A172 (cell line): ENCODE data around the genes OR10S1, OR8G5, OR8D2, OR8B8 and ROBO3.

DNA sequence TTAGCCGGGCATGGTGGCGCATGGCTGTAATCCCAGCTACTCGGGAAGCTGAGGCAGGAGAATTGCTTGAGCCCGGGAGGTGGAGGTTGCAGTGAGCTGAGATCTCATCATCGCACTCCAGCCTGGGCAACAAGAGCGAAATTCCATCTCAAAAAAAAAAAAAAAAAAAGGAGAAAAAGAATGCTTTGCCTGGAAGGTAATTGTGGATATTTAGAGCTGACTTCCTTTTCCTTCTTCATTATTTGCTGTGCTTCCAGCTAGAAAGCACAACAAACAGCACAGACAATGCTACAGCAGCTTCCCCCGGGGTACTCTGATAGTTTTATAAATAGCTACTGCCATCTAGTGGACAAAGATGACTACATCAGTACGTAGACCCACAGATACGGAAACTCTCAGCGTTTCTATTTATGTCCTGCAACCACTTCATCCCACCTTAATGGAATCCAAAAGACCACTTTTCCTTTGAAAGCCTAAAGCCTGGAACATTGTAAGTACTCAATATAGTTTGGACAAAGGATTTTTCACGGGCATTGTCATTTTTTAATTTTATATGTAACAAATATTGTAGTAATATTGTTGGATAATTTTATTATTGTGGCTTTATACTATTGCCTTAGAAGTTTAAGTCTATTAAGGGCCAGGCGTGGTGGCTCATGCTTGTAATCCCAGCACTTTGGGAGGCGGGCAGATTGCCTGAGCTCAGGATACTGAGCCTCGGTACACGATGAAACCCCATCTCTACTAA lies 7.6 kb downstream of the HSPA8 start:
- RAMPAGE, long total RNA: no peak

GRCh38 chr11:123062258-123063312 lies 649 bp upstream of the HSPA8 start:
- RAMPAGE, long total RNA: no peak

- RAMPAGE, long total RNA: no peak
Observed at GRCh38 chr11:123069834-123070884, 8.2 kb upstream of the HSPA8 start.

- RAMPAGE, long total RNA: no peak
Observed at GRCh38 chr11:123073163-123073948, 11.4 kb upstream of the HSPA8 start.

- RAMPAGE, long total RNA: no peak
Observed at GRCh38 chr11:123083244-123084119, 21.5 kb upstream of the HSPA8 start.

GRCh38 chr11:123195638-123196658 lies 900 bp upstream of the CLMP start:
- RAMPAGE, long total RNA: no peak

GRCh38 chr11:123509316-123510254 lies 79.5 kb downstream of the GRAMD1B start:
- RAMPAGE, long total RNA: start-site peak on the plus strand at chr11:123509879-123509918, 5 and 15 reads in 2 replicates

GRCh38 chr11:123576865-123577902 lies 77.2 kb downstream of the SCN3B start:
- RAMPAGE, long total RNA: no peak

- RAMPAGE, long total RNA: no peak
Observed at GRCh38 chr11:123587977-123588531, 66.4 kb downstream of the SCN3B start.

GRCh38 chr11:123886519-123886959 lies 1.1 kb upstream of the TMEM225 start:
- RAMPAGE, long total RNA: no peak

GRCh38 chr11:123977533-123977960 lies at the start of gene OR10S1:
TSS of gene OR10S1 (minus strand) at chr11:123977781.
- RAMPAGE, long total RNA: no peak

DNA sequence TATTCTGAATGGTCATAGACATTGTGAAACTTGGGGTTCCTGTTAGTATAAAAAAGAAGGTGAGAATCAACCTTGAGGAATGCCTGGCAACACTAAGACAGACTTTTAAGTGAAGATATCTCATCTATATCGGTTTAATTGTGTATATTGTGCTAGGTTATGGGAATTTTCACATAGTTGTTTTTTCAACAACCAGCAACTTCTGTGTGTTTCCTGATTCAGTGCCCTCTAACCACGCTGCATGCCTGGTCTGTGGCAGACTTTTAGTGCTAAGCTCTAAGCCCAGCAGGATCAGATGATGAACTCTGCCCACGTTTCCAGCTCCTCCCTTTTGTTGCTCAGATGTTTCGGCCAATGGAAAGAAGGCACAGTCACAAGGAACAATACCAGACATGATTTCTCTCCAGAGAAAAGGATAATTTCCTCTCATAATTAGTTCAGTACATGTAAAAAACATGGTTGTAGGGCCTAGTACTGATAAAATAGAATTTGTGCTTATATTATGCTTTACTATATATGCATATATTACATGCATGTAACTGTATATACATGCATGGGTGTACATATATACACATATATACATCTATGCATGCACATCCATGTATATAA lies 1.3 kb upstream of the VWA5A start:
- RAMPAGE, long total RNA: no peak

DNA sequence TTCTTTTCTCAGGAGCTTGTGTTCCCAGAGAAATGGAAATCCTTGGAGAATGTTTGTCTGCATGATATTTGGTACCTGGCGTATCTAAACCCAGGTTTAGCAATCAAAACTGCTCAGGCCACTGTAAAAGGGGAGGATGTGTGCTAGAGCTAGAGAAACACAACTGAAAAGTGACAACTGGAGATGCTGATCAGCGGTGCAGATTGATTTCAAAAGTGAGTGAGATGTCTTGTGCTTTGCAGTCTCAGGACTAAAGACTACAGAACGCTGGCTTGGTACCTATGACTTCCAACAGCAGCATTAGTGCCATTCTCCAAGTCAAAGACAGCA lies at the start of gene OR8G5:
Gene OR8G5 (plus strand): TSS at position 116 of the 330 bp plus-strand sequence.
- RAMPAGE, long total RNA: no peak

DNA sequence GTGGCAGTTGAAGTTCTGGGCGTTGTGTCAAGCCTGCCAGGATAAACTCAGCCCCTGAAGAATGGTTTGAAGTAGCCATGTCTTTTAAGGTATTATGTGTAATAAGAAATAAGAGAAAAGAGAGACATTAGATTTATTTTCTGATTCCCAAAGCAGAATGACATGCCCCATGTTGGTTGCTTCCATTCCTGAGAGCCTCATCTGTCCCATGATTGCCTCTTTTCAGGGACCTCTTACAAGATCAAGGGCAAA lies at the start of gene OR8D2:
Gene OR8D2 (minus strand): TSS at position 79 of the 252 bp plus-strand sequence.
- RAMPAGE, long total RNA: no peak

GRCh38 chr11:124445433-124445865 lies at the start of gene OR8B8:
TSS of gene OR8B8 (minus strand) at chr11:124445696.
- RAMPAGE, long total RNA: no peak

DNA sequence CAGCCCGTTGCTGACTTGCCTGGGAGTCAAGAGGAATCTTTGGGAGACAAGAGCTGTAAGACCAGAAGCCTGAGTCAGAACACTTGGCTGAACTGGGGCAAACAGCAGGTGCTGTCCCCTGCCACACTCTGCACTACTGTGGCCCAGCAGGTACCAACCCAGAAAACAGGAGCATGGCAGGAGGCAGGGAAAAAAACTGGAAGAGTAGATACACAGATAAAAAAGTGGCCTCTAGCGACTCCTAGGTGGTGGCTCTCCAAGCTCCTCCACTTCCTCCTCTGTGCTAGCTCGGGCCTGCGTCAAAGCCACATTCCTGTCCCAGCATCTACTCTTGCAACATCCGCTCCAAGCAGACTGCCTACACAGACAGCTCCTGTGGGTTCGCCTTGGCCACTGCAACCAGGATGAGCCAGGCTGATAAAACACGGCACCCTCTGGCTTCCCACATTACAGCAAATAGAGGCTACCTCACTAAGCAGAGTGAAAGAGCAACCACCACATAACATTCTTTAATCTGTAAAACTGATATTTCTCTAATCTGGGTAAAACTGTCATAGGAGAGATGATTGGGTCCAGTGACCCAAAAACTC lies 6.9 kb downstream of the OR8B12 start:
- RAMPAGE, long total RNA: no peak

DNA sequence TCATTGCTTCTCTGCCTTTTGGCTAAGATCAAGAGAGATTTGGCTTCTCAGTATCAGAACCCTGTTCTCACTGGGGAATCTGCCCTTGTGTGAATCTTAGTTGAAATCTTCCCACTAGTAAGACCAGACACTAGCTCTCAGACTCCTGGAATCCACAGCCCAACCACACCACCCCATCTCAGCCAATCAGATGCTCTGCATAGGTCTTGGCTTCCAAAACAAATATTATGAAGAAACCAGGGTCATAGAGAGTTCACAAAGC lies 5.5 kb downstream of the OR8B12 start:
- RAMPAGE, long total RNA: no peak

GRCh38 chr11:124748930-124749920 lies 2.8 kb downstream of the VSIG2 start:
- RAMPAGE, long total RNA: no peak

DNA sequence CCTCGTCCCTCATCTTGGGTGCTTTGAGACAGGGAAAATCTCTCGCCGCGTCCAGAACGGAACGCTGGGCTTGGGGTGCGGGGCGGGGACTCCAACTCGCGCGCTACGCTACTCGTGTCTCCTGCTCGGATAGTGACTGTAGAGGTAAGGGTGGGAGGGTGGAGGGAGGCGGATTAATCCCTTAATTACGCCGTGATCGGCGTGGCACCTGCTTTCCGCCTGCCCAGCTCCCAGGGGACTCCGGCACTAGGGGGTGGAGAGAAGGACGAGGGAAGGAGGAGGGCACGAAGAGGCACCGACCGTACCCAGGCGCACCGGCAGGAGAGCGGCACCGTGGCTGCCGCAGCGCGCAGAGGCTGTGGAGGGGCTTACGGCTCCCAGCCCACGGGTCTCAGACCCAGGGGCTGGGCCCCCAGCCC lies at the start of gene ROBO3:
Gene ROBO3 (plus strand): TSS at position 302 of the 419 bp plus-strand sequence.
- RAMPAGE, long total RNA: no peak

- RAMPAGE, long total RNA: no peak
Observed at GRCh38 chr11:124875920-124877026, 11.0 kb downstream of the ROBO3 start.